ENCODE measurements around a stretch of chr15.

GRCh38 chr15:88918780-88919333 lies 5.7 kb upstream of the MFGE8 start:
- RRBS, result no CpG with 5 or more reads among the region's 5 CpGs

- RRBS, result no CpG with 5 or more reads among the region's 21 CpGs
Measured at GRCh38 chr15:88990084-88990687, 77.0 kb upstream of the MFGE8 start.

- RRBS, result no CpG with 5 or more reads among the region's 9 CpGs
Measured at GRCh38 chr15:89018247-89018858, 69.9 kb upstream of the ABHD2 start.

DNA sequence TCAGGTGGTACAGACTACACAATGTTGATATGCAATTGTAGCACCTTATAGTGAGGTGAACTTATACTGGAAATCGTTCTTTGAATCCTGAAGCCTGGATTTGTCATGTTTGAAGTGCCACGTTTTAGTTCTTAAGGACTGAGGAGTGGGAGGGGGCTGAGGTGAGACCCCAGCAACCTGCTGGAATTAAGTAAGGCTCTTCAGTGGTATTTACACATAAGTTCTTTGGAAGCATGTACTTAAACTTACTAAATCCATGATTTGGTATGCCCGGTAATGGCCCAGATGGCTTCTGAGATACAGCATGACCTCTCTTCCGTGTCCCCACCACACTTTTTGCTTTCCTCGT lies 7.1 kb downstream of the ABHD2 start:
- RRBS, result no CpG with 5 or more reads among the region's 5 CpGs

- RRBS, result no CpG with 5 or more reads among the region's 4 CpGs
Measured at GRCh38 chr15:89122426-89122753, 34.1 kb downstream of the ABHD2 start.

GRCh38 chr15:89122948-89123523 lies 34.8 kb downstream of the ABHD2 start:
- RRBS, result no CpG with 5 or more reads among the region's 8 CpGs

DNA sequence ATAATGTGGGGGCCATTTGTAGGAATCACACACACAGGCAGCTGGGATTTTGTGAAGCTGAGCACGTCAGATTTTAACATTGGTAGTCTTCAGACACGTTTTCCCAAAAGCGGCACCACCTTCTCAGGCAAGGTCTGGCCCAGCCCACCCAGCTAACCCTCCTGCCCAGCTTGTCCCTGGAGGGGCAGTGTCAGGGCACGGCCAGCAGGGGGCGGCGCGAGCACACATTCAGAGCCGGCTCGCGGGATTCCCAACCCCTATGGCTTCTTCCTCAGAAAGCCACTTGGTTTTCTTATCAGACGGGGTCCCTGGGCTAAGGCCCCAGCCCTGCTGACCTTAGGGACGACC lies 14.6 kb downstream of the RLBP1 start:
- RRBS, result no CpG with 5 or more reads among the region's 12 CpGs

DNA sequence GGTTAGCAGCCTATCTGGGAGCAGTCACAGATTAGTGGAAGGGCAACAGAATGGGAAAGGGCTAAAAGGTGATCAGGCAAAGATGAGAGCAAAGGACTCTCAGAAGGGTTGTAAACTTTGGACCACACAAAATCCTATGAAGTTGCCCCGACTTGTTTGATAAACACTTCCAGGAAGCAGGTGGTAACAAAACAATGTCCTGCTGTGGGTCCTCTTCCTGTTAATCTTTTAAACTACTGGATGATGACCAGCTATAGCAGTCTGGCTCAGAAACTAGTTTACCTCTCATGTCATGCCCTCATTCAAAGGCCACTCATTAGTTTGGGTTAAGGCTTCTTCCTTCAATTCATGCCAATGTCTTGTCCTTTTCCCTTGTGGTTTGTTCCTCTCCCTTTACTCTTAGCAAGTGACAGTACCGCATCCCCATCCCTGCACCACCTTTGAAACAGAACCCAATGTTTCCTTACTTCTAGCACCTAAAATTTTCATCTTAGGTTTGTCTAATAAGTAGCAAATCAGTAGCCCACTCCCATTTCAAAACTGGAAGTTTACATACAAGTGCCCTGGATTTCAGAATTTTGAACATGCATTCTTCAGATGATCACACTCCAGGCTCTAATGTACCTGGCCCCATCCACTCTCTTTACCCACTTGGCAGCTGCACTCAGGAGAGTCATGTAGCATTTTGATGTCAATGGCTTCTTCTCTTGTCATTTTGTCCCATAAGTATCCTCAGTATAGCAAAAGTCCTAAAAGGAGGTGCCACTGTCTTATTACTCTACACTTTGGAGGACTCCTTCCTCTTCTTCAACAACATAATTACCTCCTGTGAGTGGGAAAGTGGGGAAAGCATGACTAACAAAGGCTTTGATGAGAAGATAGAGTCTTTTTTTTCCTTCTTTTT lies 18.9 kb downstream of the POLG start:
- RRBS, result no CpG with 5 or more reads among the region's 2 CpGs

GRCh38 chr15:89318848-89319516 lies 15.6 kb downstream of the POLG start:
- RRBS, result no CpG with 5 or more reads among the region's 13 CpGs

- RRBS, result no CpG with 5 or more reads among the region's 6 CpGs
Measured at GRCh38 chr15:89792780-89793315, 16.7 kb downstream of the MESP2 start.

- RRBS, result no CpG with 5 or more reads among the region's 8 CpGs
Measured at GRCh38 chr15:89910856-89911678, 1.7 kb downstream of the ARPIN start.

GRCh38 chr15:89913132-89913845 lies 537 bp upstream of the ARPIN start:
- RRBS, result no CpG with 5 or more reads among the region's 14 CpGs

DNA sequence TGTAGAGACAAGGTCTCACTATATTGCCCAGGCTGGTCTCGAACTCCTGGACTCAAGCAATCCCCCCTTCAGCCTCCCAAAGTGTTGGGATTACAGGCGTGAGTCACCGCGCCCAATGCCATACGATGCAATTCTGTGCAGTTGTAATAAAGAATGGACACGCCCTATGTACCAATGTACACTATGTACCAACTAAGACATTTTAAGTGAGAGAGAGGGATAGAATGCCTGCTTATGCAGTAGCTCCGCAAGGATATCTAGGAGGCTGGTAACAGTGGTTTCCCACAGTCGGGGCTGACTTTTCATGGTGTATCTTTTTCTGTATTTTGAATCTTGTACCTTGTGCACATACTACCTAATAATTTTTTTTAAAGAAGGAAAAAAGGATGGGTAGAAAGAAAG lies 14.7 kb downstream of the ZNF710 start:
- RRBS, result no CpG with 5 or more reads among the region's 8 CpGs

DNA sequence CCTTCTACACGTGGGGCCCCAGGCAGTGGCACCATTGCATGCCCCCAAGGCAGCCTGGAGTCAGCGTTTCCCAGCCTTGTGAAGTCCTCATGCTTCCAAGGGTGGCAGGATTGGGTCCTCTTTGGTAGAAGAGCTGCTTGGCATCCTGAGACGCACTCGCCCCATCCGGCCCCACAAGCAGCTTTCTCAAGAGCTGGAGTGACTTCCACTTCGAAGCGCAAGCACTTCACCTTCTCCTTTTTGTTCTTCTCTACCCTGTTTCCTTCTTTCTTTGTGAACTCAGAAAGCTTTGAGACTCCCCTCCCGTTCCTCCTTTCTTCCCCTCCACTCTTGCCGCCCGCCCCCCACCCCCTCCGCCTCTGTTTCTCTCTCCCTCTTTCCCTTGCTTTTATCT lies 34.8 kb downstream of the ZNF710 start:
- RRBS, result no CpG with 5 or more reads among the region's 11 CpGs

DNA sequence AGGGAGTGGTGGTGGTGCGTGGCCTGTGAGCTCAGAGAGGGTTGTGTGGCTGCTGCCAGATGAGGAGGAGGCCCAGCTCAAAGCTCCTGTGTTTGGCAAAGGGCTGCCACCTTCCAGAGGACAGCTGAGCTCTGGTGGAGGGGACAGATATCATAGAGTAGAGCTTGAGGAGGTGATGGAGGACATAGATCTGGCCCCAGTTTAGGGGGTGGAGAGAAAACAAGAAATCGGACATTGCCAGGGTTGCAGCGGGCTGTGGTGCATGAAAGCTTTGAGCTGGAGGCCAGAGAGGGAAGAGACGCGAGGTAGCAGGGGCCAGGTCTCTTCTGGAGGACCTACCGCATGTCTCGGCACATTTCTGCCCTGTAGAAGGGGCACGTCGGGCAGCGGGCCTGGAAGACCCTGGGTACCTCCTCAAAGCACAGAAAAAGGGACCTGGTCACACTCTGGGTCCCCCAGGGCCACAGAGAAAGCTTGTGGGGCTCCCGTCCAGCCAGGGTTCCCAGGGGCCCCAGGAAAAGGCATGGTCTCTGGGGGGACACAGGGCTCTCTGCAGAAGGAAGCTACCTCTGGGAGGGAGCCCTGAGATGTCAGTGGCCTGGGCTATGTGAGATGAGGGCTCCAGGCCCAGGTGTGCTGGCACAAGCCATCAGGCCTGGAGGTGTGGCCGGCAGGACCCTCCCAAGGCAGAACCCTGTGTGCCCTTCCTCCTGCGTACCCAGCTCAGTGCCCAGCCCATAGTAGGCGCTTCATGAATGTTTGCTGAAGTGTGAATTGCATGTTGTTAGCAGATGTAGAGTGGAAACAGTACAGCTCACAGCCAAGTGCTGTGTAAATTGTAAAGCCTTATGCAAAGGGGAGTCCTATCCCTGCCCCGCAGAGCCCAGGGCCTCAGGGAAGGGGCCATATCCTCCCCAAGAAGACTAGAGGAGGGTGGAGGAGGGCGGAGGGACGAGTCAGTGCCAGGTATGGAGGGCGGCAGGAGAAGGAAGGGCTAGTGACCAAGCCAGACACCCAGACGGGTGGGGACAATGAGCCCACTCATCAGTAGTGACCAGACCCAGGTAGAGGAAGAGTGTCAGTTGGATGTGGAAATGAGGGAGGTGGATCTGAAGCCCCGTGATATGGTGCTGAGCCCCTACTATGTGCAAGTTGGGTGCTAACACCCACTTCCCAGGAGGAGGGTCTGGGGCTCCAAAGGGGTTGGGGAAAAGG lies 44.8 kb downstream of the ZNF710 start:
- RRBS, result no CpG with 5 or more reads among the region's 20 CpGs

DNA sequence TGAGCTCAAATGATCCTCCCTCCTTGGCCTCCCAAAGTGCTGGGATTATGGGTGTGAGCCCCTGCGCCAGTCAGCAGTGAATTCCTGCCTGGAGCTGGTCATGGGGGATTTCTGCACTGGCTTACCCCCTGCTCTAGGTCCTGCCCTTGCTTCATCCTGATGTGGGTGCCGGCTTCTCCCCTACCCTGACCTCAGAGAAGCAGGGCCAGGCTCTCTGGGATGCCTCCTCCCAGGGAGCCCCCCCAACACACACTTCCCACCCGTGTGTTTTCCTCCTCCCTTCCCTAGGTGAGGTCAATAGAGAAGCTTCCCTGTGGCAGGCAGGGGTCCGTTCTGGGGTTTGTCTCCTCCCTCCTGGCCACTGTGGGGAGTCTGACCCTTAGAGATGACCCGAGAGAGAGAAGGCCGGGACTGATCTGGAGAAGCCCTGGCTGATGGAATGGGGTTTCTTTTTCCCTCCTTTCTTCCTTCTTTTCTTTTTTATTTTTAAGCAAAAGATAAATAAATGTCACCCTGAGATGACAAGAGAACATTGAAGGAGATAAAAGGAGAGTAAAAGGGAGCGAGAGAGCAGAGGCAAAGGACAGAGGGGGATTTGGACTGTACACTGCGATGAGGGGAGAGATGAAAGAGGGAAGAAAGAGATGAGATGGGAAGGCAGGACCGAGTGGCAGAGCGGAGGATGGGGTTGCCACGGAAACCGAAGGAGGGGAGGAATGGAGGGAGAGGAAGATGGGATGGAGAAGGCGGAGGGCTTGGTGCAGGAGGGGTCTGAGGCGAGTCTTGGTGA lies 48.5 kb downstream of the IDH2 start:
- RRBS, result no CpG with 5 or more reads among the region's 14 CpGs

DNA sequence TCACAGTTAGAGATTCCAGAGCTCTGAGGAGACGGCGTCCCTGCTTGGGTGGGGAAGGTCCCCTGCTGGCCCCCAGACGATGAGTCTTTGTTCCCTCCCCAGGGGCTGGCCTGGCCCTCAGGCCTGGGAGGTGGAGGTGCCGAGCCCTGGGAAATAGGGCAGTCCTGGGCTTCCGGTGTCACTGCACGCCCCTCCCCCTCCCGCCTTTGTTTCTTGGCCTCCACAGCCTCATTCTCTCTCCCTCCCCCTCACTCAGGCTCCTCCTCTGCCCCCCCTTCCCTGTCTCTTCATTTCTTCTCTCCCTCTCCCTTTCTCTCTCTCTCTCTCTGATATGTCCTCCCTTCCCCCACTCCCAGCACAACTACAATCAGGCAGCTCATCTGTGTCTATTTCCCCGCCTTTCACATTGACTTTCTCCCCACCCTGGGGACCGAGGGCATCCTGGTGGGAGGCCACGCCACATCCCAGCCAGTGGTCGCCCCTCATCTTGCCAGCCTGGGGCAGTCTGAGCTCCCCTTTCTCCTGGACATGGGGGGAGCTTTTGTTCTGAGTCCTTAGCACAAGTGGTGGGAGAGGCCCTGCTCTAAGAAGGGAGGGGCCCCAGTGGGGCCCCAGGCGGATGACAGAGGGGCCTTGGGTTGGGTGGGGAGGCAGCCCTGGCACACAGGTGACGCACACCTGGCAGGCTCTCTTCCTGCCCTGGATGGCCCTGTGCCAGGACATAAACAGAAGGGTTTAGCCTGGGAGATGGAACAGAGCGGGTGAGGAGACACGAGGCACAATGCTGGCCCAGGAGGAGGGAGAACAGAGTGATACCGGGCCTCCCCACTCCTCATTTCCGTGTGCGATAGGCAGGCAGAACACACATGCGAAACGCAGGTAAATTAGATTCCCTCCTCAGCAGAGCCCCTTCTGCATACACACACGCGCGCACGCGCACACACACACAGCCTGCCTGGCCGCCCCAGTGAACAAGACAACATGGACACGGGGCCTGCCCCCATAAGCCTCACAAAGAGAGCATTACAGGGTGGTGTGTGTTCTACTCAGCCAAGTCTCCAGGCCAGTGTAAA lies 40.0 kb downstream of the IDH2 start:
- RRBS, result no CpG with 5 or more reads among the region's 27 CpGs

- RRBS, result no CpG with 5 or more reads among the region's 10 CpGs
Measured at GRCh38 chr15:90081560-90082104, 20.6 kb downstream of the IDH2 start.

DNA sequence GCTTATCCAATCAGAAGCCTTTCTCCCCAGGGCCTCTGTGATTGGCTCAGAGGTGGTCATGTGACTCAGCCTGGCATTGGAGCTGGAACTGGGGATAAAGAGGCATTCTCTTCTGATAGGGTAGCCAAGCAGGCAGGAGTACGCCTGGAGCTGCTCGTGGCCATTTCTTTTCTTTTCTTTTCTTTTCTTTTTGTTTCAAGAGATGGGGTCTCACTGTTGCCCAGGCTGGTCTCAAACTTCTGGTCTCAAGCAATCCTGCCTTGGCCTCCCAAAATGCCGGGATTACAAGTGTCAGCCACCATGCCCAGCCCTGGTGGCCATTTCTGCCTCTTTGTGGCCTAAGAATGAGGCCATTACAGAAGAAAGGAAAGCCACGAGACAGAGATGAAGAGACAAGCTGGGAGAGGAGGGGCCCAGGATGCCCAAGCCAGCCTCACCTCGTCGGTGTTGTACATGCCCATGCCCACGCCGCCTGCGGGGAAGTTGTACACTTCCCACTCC lies 14.3 kb downstream of the IDH2 start:
- RRBS, result no CpG with 5 or more reads among the region's 9 CpGs

DNA sequence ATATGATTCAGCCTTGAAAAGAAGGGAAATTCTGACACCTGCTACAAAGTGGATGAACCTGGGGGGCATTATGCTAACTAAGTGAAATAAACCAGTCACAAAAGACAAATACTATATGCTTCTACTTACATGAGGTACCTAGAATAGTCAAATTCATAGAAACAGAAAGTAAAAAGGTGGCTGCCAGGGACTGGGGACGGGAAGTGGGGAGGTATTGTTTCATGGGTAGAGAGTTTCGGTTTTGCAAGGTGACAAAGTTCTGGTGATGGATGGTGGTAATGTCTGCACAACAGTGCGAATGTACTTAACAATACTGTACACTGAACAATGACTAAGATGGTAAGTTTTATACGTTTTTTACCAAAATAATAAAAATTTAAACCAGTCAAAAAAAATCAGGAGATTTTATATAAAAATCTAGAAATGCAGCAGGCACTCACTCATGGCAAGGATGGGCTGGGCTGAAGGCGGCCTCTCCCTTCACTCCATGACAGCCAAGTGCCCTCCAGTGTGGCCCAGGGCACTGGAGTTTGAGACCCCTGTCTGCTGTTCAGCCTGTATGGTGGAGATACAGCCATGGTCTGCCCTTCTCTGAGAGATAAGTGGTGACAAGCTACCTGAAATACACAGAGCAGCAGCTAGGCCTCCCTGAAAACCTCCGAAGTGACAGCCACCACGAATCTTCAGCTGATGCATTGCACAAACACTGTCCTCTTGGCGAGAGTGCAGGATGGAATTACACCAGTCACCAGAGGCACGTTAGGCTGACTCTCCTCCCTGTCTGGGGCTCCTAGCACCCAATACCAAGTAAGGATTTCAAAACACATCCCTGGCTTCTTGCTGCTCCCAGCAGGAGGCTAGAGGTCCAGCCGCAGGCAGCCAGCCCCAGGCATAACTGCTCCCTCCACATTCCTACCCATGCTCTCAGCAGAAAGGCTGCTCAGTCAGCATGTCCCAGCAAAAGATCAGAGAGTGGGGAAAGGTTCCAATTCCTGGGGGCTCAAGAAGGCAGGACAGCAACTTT lies 4.5 kb downstream of the IDH2 start:
- RRBS, result no CpG with 5 or more reads among the region's 10 CpGs